Gastroesophageal sphincter (tissue), 4 donors: ENCODE measurements around a stretch of chr1.

- PRO-cap = no peak
- RAMPAGE, long total RNA, 4 experiments = no peak in any of the 4 experiments
Measured at GRCh38 chr1:41581431-41582353, 97.2 kb upstream of the EDN2 start.

DNA sequence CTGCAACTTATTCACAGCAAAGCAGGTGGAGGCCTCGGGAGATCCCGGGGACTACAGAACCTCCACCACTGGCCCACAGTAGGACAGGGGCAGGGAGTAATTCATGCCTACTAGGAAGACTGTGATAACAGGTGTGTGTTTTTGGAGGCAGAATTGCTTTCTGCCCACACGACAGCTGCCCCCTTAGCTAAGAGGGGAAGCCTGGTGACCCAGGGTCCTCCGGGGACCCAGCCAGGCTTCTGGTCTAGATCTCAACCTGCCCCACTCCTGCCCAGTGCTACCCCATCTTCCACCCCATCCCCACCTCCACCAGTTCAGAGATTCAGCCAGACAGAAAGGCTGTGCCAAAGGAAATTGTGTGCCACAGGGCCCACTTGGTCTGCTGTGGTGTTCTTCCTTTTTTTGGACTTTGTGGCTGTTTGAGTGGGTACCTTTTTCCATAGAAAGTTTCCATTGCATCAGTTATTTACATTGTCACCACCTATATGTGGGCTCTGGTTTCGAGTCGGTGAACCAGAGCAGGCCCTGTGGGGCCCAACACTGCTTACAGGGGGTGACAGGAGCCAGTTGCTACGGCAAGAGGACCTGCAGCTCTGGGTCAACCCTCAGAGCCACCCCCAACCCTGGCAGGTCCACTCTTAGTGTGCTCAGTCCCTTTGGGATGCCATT is 156.8 kb upstream of the EDN2 start:
- PRO-cap = no peak
- RAMPAGE, long total RNA, 4 experiments = no peak in any of the 4 experiments

DNA sequence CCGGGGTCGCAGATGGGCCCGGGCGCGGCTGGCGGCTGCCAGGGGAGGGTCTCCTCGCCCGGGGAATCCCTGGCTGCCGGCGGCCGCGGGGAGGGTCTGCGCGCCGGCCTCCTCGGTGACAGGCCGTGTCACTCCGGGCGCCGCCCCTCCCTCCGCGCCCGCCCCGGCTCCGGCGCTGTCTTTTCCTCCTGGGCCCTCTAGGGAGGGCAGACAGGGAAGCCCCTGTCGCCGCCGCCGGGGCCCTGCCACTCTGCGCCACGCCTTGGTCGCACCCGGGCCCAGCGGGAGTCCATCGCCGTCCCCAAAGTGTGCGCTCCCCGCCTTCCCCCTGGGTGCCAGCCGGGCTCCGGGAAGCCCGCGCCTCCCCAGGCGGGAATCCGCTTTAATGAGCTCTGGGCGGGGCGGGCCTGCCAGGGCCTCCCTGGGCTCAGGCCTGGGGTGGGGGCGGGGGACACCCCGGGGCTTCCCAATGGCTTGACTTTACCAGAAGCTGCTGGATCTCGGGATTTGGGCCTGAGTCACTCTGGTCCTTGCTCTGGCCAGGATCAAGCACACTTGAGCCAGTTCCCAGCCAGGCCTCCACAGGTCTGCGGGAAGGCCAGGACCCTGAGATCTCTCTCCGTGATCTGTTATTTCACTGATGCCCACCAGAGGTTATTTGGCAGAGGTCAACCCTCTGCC is 178.2 kb upstream of the EDN2 start:
- PRO-cap = bidirectional peak, plus-strand start at position 563 of the sequence, minus-strand start at position 384 of the sequence
- RAMPAGE, long total RNA, 4 experiments = no peak in any of the 4 experiments

GRCh38 chr1:41807330-41807873 is 111.3 kb downstream of the HIVEP3 start:
- PRO-cap = no peak
- RAMPAGE, long total RNA, 4 experiments = no peak in any of the 4 experiments

GRCh38 chr1:41823310-41823918 is 95.3 kb downstream of the HIVEP3 start:
- PRO-cap = no peak
- RAMPAGE, long total RNA, 4 experiments = no peak in any of the 4 experiments

DNA sequence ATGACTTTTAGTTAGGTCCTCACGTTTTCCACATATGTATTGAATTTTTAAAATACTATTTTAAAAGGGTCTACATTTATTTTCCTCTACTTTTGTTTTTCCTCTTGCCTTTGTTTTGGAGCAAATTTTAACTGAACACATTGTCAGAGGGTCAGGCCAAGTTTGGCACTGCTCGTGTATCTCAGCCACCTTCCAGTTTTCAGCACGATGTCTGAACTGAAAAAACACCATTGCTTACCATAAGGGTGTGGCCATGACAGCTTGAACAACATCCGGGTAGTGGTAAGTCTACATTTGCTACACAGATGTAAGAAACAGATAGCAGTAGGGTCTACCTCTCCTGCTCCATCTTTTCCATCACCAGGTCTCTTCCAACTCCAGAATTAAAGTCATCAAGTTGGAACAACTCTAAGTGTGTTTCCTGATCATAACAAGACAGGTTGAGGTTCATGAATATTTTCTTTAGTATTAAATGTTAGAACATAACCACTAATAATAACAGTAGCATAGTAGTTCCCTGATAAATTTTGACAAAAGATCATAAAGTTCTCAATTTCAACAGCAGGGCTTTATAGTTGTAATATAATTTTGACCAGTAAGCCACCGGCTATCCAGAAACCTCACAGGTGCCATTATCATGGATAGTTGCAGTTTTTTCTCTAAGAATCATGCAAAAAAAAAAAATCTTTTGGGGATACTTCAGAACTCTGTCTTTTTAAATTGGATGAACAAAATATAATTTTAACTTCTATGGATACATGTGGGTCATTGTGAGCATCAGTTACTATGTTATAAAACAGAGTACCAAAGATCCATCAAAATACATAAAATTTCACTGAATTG is 4.0 kb downstream of the HIVEP3 start:
- PRO-cap = no peak
- RAMPAGE, long total RNA, 4 experiments = no peak in any of the 4 experiments

DNA sequence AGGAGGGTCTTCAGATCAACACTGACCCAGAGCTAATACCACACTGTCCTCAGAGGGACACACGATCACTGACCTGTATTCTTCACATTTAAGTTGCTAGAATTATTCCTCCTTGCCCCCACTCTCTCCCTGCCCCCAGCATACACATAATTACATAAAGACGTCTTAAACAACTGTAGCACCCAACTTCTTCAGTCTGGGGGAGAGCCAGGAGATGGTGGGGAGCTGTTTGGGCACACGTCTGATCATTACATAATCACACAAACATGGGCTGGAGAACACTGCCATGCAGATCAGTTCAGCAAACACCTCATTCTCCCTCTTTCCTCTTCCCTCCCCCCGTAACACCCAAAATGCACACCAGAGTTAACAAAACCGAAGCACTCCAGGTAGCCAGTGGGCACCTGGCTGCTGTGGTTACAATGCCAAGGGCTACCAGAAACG is 1.7 kb downstream of the HIVEP3 start:
- PRO-cap = no peak
- RAMPAGE, long total RNA, 4 experiments = no peak in any of the 4 experiments

DNA sequence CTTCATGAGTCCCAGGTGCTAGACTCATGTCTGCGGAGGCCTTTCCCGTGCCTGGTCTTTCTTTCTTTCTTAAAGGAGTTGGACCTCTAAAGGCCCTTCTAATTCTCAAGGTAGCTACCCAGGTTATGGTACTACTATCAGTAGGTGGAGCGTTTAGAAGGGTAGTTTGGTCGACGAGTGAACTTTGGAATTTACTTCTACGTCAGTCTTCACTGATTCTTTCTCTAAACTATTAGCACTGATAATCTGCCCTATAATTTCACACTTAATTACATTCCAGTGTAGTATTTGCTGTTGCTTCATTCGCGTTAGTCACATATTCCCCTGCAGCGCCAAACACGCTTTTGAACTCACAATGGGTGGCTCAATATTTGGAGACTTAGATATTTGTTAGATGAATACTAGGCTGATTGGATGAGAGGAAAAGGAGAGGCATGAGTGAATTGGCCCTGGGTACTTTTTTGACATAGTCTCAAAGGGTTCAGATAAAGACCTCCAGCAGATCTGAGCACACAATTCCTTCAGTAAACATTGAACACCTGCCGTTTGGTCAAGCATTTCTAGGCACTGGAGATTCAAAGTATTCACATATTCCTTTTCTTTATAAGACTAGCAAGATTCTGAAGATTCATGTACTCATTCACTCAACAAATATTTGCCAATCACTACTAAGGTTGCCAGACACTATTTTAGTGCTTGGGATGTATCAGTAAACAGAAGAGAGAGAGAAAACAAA is 884 bp upstream of the FOXJ3 start:
- PRO-cap = unidirectional peak, minus-strand start at position 231 of the sequence
- RAMPAGE, long total RNA, 4 experiments = no peak in any of the 4 experiments

GRCh38 chr1:42688530-42689122 is 6.4 kb downstream of the YBX1 start:
- PRO-cap = no peak
- RAMPAGE, long total RNA, 4 experiments = no peak in any of the 4 experiments

DNA sequence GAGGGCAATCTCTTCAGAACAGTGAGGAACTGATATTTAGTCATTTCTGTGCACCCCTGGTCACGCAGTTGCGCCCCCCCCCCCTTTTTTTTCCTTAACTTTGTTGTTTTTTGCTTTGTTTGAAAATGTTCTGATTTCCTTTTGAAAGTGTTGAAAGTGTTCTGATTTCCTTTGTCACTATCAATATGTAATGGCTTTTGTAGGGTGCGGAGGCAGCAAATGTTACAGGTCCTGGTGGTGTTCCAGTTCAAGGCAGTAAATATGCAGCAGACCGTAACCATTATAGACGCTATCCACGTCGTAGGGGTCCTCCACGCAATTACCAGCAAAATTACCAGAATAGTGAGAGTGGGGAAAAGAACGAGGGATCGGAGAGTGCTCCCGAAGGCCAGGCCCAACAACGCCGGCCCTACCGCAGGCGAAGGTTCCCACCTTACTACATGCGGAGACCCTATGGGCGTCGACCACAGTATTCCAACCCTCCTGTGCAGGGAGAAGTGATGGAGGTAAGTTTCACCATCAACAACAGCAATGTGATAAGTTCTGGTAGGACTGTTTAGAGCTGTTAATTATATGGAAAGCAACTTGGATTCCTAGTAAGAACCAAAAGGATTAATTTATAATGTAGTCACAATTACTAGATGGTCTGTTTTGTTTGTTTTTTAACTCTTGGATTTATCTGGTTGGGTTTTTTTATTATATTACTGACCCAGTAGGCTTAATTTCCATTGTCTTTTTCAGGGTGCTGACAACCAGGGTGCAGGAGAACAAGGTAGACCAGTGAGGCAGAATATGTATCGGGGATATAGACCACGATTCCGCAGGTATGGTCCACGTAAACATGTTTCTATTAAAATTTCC is 14.5 kb downstream of the YBX1 start:
- PRO-cap = no peak
- RAMPAGE, long total RNA, 4 experiments = start-site peak on the plus strand in 1 of 4 experiments, centred at positions 282 to 787 of the sequence, 36 to 704 reads per replicate

DNA sequence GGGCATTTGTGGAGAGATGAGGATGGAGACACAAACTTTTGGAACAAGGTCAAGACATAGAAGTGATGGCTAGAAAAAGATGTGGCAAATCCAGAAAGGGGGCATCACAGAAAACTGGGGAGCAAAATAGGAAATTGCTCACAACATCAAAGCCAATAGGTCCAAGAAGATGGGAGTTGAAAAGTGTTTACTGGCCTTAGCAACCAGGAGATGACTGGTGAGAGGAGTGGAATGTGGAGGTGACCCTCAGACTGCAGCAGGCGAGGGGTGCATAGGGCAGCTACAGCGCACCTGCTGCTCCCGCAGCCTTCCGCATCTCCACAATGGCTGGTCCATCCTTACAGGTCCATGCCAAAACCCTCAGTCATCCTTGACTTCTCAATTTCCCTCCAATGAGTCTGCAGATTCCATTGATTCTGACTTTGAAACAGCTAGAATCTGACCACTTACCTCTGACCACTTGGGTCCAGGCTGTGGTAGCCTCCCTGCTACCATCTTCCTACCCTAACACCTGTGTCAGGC is 22.3 kb downstream of the CLDN19 start:
- PRO-cap = no peak
- RAMPAGE, long total RNA, 4 experiments = no peak in any of the 4 experiments

DNA sequence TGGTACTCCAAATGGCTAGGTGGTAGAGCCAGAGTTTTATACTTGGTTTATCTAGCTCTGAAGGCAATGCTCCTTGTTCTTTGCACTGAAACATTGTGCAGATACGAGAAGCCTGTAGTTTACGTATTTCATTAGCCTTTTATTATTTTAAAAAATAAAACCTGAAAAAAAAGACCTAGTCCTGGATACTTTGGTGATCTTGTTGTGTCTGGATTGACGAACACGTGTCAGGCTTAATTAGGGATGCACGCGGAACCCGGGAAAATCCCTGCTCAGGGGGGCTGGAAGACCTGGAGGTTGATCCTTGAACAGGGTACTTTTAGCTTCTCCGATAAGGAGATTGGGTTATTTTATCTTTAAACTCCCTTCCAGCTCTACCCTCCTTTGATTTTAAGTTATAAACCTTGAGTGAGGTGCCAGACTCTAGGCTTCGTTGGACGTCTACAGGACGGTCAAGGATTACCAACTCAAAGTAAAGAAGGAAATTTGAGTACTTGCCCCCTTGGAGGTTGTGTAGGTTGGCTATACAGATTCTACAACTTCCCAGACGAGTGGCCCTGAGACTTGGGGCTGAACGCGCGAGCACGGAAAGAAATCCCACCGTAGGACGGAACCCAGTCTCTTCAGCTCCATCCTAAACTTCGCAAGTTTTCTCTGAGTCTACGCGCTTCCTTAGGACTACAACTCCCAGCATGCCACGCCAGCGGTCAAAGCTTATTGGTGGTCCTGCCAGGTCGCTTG is 484 bp upstream of the ZNF691 start:
- PRO-cap = bidirectional peak, plus-strand start outside the sequence, minus-strand start at position 656 of the sequence
- RAMPAGE, long total RNA, 4 experiments = start-site peak on the minus strand in 2 of 4 experiments, centred at positions 657 to 661 of the sequence, 12 to 22 reads per replicate

DNA sequence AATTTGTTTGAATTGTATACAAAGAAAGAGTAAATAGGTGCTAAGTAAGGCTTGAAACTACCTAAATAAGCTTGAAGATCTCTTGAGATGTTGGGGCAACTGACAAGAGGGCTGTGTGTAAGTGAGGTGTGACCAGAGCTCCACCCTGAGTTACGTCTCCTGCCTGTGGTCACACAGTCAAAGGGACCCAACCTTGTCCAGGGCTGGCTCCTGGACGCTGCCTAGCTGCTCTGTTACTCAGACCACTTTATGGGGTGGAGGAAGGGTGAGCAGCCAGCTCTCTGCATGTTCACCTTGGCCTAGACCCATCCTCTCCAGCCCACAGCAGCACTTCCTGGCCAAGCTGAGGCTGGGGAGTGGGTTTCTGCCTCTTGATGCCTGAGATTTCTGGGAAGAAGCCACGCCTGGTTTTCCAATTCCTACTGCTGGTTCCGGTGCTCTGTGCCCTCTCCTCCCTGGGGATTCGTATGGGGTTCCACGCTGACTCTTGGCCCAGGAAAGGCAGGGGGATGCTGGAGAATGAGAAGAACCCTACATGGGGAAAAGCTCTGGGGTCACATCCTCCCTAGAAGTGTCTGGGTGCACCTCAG is 24.5 kb downstream of the SLC2A1 start:
- PRO-cap = no peak
- RAMPAGE, long total RNA, 4 experiments = no peak in any of the 4 experiments

GRCh38 chr1:42953210-42953952 is 5.3 kb downstream of the SLC2A1 start:
- PRO-cap = no peak
- RAMPAGE, long total RNA, 4 experiments = no peak in any of the 4 experiments

DNA sequence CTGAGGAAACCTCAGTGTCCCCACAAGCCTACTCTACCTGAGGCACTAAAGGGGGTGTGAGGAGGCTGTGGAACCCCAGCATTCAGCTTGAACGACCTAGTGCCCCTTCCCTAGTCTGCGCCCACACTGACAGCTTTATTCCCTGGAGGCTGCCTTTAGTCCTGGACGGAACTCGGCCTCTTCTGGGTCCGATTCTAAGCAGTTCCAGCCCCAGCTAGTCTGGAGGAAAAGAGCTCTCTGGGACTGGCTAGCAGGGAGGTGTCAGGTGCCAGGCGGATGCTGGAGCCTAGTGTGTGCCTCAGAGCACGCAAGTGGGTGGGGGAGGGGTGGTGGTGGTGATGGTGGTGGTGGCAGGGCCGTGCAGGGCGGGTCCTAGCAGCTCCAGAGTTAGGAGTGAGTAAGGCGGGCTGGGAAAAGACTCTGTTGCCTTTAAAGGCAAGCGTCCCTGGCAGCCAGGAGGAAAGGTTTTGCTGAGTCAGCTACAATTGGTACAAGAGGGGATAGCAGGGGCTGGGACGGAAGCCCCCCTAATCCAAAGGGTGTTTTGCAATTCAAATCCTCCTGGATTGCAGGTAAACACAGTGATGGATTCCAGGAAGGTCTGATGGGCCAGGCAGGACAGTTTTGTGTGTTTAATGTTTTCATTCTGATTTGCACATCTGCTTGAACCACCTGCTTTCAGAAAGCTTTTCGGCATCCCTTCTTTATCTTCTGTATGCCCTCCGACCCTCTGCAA is 4.0 kb upstream of the SLC2A1 start:
- PRO-cap = no peak
- RAMPAGE, long total RNA, 4 experiments = no peak in any of the 4 experiments

- PRO-cap = no peak
- RAMPAGE, long total RNA, 4 experiments = no peak in any of the 4 experiments
Measured at GRCh38 chr1:43007140-43008317, 48.9 kb upstream of the SLC2A1 start.

- PRO-cap = no peak
- RAMPAGE, long total RNA, 4 experiments = no peak in any of the 4 experiments
Measured at GRCh38 chr1:43058399-43058858, 89.3 kb upstream of the CFAP144 start.

DNA sequence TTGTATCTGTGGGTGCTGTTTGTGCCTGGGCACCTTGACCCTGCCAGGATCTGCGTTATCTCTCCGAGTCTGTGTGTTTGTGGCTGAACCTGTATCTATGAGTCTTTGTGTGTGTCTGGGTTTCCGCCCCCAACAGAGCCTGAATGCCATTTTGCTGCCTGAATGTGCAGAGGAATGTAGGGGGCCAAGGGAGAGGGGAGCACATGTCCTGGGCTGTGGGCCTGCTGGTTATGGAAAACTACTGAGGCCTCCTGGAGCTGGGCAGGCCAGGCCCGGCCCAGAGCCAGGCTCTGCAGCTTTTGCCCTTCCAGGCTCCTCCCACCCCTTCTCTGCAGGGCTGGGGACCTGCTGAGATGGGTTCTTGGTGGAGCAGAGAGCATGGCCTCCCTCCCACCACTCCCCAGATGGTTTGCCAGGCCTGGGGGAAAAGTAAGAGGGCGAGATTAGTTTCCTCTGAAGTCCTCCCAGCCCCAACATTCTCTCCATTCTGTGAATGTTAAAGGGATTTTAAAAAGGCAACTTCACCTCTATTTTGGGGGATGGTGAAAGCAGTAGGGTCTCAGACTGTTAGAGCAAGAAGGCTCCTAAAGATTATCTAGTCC is 77.9 kb upstream of the CFAP144 start:
- PRO-cap = no peak
- RAMPAGE, long total RNA, 4 experiments = no peak in any of the 4 experiments

DNA sequence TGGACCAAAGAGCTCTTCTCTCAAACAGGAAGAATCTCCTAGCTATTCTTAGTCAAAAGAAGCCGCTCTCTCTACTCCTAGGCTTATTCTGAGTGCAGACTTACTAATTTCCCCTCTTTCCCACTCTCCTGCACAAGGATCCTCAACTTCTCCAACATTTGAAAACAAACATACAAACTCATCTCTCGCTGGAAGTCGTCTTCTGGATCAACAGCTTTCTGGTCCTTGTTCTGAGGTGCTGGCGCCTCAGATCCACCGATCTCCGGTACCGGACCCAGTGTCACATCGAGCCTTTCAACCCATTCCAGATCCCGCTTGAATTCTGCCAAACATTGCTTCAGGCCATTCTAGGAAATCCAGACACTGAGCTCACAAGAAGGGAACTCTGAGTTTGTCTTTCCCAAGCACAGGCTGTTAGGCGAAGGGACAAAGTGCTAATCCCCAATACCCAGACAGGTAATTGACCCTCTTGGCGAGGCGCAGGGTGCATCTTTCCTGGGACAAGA is 732 bp downstream of the EBNA1BP2 start:
- PRO-cap = no peak
- RAMPAGE, long total RNA, 4 experiments = no peak in any of the 4 experiments

DNA sequence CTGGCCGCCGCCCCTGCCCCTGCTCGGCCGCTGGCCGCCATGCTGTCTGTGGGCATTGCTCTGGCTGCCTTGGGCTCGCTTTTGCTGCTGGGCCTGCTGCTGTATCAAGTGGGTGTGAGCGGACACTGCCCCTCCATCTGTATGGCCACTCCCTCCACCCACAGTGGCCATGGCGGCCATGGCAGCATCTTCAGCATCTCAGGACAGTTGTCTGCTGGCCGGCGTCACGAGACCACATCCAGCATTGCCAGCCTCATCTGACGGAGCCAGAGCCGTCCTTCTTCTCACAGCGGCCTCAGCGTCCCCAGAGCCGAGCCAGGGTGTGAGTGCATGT is 3.3 kb downstream of the TMEM125 start:
- PRO-cap = no peak
- RAMPAGE, long total RNA, 4 experiments = no peak in any of the 4 experiments